Right lobe of liver (tissue), 4 donors: Measurements from ENCODE around the gene LYPD6.

DNA sequence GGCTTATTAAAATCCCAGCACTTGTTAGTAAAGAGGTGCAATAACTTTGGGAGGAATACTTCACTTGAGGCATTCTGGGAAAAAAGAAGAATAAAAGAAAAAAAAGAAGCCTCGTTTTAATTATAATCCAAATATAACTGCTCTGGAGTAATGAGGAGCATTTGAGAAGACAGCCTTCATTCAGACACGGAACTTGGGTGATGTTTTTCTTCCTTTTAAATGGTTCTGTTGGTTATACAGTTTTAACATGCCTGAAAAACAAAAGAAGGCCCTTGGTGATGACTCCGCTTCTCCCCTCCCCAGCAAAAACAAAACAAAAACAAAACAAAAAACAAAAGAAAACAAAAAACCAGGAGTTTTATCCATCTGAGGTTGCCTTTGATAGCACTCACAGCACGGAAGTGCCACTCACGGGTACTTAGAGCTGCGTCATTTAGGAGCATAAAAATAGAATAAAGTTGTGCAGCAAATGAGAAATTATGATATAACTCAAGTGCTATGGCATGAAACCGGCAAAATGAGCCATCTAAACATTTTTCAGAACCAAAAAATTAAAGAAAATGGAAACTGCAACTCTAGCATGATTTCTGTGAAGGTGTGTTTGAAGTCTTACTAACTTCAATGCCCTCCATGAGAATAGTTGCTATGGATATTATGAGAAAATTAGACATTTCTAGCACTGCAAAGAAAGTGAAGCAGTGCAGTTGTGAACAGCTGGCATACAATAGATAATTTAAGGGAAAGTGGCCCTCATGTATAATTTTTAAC is 57.6 kb downstream of the ZEB2 start:
- PRO-cap, 4 experiments = no peak in any of the 4 experiments
- RAMPAGE, long total RNA, 2 experiments = no peak in any of the 2 experiments

DNA sequence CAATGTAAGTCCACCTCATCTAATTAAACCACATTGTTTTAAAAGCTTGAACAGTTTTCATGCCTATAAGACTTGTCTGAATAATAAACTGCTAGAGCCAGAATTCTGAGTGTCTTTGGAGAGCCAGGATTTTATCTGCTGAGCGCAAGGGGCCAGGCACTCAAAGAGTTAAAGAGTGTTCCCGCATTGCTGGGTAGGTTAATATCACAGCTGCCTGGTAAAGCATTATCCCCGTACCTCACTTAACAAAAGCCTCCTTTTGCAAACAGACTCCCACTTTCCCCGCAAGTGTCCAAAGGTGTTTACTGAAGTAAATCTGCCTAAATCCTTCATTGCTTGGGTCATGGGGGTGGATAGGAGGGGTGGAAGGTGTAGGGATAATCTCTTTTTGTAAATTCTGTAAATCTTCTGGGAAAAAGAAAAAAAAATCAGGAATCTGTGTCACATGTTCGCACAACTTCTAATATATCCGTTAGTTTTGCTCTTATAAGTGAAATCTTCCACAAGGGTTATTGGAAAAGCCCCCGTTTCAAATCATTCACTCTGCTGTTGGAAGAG is 10.8 kb downstream of the ZEB2 start:
- PRO-cap, 4 experiments = no peak in any of the 4 experiments
- RAMPAGE, long total RNA, 2 experiments = no peak in any of the 2 experiments

DNA sequence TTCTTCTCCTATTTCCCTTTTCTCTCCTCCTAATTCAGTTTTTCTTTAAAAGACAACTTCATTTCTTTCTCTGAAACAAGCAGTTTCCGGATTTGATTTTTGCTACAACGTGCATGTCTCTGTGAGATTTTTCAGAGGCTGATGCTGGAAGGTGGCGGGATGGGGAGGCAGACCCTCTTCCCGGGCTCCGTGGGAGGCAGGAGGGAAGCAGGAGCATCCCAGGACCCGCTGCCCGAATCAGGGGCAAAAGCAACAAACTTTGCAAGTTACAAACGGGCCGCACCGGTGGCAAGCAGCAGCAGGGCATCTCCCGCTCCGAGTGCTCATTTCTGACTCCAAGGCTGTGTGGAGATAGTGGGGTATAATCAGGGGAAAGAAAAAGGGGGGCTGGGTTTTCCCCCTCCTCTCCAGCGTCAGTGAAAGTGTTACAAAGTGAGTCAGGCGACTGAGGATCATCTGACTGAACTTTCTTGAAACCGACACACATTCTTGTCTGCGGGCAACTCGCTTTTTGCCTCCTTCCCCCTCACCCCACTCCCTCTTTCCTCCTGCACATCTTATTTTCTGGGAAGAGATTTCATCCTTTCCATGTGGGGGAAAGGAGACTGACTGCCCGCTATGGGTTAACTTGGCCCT is 6.3 kb downstream of the ZEB2 start:
- PRO-cap, 4 experiments = peak in 4 of 4 experiments; most common plus-strand start position 502 of the sequence (in 4); most common minus-strand start position 337 of the sequence (in 3)
- RAMPAGE, long total RNA, 2 experiments = no peak in any of the 2 experiments

DNA sequence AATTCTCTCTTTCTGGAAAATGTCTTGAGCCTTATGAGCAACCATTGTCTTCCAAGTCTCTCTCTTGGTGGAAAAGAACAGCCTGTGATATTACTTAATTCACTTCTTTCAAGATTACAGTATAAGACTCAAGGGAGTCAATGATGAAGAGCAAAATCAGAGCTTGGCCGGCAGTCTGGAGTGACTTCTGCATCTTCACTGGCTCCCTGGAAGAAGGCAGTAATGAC is 122.9 kb upstream of the ZEB2 start:
- PRO-cap, 4 experiments = no peak in any of the 4 experiments
- RAMPAGE, long total RNA, 2 experiments = no peak in any of the 2 experiments

DNA sequence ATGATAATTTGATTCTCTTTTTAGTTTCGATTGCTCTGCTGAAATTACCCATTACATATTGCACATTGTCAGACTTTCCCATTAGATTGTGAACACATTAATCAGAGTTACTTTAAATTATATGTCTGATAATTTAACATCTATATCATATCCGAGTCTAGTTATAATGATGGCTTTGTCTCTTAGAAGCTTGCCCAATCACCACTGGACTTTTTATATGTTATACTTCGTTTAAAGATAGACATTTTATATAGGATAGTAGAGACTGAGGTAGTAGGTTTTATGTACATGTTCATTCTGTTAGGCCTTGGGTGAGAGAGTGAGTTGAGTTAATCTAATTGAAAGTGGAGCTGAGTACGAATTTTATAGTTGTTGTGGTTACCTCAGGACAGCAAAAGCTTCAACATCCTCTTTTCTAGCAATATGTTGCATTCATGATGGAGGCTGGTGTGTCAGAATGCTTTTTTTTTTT is 895.9 kb upstream of the ZEB2 start:
- PRO-cap, 4 experiments = no peak in any of the 4 experiments
- RAMPAGE, long total RNA, 2 experiments = no peak in any of the 2 experiments

DNA sequence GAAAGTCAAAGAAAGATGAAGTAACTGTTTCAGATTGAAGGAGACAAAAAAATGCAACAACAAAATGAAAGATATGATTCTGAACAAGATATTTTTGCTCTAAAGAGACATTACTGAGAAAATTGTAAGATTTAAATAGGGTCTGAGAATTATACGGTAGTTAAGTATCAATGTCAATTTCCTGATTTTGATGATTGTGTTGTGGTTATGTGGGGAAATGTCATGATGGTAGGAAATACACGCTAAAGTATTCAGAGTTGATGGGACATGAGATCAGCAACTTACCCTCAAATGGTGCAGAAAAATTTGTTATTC is 551.0 kb upstream of the ACVR2A start:
- PRO-cap, 4 experiments = no peak in any of the 4 experiments
- RAMPAGE, long total RNA, 2 experiments = no peak in any of the 2 experiments

- PRO-cap, 4 experiments = no peak in any of the 4 experiments
- RAMPAGE, long total RNA, 2 experiments = no peak in any of the 2 experiments
Observed at GRCh38 chr2:147297688-147298386, 547.0 kb upstream of the ACVR2A start.

- PRO-cap, 4 experiments = peak in 4 of 4 experiments; most common plus-strand start chr2:147845407 (in 4)
- RAMPAGE, long total RNA, 2 experiments = no peak in any of the 2 experiments
Observed at GRCh38 chr2:147845347-147845568, 429 bp downstream of the ACVR2A start.

DNA sequence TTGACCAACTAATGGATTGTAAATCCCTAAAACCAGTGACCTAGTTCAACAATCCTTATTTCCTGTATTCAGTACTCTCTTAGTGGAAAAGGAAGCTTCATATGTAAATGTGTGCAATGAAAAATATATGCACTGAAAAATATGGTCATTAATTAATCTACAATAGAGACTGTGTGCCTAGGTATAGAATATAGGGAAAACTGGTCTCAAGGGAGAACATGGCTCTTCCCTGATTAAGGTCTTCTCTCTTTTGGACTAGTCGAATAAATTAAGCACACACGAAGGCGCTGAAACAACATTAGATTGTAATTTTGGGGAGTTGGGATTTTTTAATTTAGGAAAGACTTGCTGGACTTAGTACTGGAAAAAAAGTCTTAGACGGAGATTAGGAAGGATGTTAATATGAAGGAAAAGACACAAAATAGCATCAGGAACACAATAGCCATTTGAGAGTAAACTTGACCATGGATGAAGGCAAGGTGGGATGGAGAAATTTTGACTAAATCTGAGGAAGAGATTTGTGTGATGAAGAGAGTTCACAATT is 7.6 kb downstream of the ACVR2A start:
- PRO-cap, 4 experiments = no peak in any of the 4 experiments
- RAMPAGE, long total RNA, 2 experiments = no peak in any of the 2 experiments

DNA sequence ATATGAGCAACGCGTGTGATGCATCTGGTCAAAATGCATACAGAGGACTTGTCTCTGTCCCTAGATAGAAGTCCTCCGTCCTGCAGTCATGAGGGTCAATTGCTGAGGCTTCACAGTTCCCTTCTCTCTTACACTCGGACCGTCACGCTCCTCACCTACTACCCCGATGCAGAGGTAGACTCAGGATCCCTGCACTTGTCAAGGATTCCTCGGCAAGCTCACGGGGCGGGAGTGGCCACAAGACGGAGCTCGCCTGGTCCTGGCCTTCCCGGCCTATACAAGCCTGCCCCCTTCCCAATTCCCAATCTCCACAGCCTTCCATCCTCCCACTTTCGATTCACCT is 355 bp downstream of the ORC4 start:
- PRO-cap, 4 experiments = peak in 1 of 4 experiments; most common plus-strand start position 223 of the sequence (in 1); most common minus-strand start position 233 of the sequence (in 1)
- RAMPAGE, long total RNA, 2 experiments = no peak in any of the 2 experiments

DNA sequence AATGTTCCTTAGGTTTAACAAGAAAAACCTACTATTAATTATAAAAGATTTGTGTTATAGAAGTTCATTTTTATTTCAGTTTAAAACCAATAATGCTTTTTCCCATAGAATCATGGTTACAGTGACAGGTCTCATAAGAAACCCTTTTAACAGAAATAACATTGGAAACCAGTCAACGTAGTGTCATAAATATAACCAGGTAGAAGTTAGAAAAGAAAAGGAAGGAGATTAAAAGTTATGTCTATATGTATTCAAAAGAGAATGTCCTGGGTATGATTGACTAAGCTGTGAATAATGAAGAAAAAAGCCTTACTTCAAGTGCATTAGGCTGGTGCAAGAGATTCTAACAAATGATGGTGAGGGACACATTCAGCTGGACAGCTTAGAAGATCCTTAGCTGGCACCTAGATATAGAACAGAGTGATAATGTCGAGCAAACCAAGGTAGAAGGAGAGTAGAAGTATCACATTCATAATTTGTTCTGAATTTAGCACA is 11.8 kb downstream of the MBD5 start:
- PRO-cap, 4 experiments = no peak in any of the 4 experiments
- RAMPAGE, long total RNA, 2 experiments = no peak in any of the 2 experiments

DNA sequence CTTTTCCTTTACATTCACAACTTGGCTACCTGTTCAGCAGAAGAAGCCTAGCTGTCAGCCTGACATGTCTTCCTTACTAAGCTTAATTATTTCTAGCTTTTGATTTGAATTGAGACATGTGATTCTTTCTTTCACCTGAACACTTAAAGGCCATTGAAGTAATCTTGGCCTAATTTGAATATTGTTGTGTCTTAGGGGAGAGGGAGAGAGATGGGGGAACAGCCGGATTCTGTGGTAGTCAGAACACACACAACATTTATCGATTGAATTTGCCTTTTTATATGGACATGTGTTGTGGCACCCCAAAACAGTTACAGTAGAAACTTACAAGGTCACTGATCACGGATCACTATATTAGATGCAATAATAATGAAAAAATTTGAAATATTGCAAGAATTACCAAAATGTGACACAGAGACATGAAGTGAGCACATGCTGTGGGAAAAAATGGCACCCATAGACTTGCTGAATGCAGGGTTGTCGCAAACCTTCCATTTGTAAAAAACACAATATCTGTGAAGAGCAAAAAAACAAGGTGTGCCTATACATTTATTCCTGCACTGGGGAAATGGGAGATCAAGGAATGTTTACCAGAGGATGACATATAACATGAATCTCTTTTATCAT is 240.9 kb downstream of the MBD5 start:
- PRO-cap, 4 experiments = no peak in any of the 4 experiments
- RAMPAGE, long total RNA, 2 experiments = no peak in any of the 2 experiments

GRCh38 chr2:148528188-148528566 is 116.4 kb upstream of the EPC2 start:
- PRO-cap, 4 experiments = no peak in any of the 4 experiments
- RAMPAGE, long total RNA, 2 experiments = no peak in any of the 2 experiments

- PRO-cap, 4 experiments = no peak in any of the 4 experiments
- RAMPAGE, long total RNA, 2 experiments = no peak in any of the 2 experiments
Observed at GRCh38 chr2:148614267-148615028, 30.1 kb upstream of the EPC2 start.

GRCh38 chr2:148645649-148645980 is 1.1 kb downstream of the EPC2 start:
- PRO-cap, 4 experiments = peak in 1 of 4 experiments; most common minus-strand start chr2:148645821 (in 1)
- RAMPAGE, long total RNA, 2 experiments = no peak in any of the 2 experiments

DNA sequence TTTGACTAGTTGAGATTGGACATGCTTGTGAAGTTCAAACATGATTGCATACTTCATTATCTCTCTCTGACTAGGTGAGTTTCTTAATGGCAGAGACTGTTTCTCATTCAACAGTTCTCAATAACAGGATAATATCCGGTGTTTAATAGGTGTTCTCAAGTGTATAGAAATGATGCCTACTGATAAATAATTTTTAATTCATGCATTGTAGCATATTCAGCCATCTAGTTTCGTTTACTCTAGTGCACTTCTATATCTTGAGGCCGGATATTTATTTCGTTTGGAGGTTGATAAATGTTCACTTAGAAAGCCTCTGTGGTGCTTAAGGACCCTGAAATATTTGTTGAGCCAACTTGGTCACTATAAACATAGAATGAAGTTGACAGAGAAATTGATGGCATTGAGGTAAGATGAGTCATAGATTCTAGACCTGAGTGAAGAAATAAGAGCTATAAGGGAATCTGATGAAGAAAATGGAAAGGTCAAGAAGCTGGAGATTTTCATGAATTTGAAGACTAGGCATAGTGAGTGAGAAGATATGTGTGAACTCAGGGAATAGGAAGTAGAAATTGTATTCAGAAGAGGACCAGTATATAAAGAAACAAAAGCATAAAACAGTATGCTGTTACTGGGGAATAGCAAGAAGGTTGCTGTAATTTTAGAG is 35.8 kb downstream of the EPC2 start:
- PRO-cap, 4 experiments = no peak in any of the 4 experiments
- RAMPAGE, long total RNA, 2 experiments = no peak in any of the 2 experiments

GRCh38 chr2:149166955-149167491 is 128.5 kb downstream of the LYPD6B start:
- PRO-cap, 4 experiments = no peak in any of the 4 experiments
- RAMPAGE, long total RNA, 2 experiments = no peak in any of the 2 experiments

GRCh38 chr2:149329765-149330912 is at the start of gene LYPD6:
Gene LYPD6, plus strand, starts transcription at chr2:149330587.
- PRO-cap, 4 experiments = peak in 4 of 4 experiments; most common plus-strand start chr2:149330010 (in 3); most common minus-strand start chr2:149330367 (in 4)
- RAMPAGE, long total RNA, 2 experiments = no peak in any of the 2 experiments

GRCh38 chr2:150141091-150142026 is 346.1 kb downstream of the RND3 start:
- PRO-cap, 4 experiments = no peak in any of the 4 experiments
- RAMPAGE, long total RNA, 2 experiments = no peak in any of the 2 experiments

GRCh38 chr2:150404122-150404666 is 83.3 kb downstream of the RND3 start:
- PRO-cap, 4 experiments = no peak in any of the 4 experiments
- RAMPAGE, long total RNA, 2 experiments = no peak in any of the 2 experiments